Bronchus fibroblast of lung (primary cell): ENCODE data around the genes HS6ST1, POTEF and POTEI.

- RAMPAGE, long total RNA: no peak
Measured at GRCh38 chr2:127847158-127847605, 10.8 kb downstream of the POLR2D start.

GRCh38 chr2:127859705-127860093, 1.7 kb upstream of the POLR2D start:
- RAMPAGE, long total RNA: no peak

GRCh38 chr2:127893393-127894019, 7.8 kb upstream of the AMMECR1L start:
- RAMPAGE, long total RNA: no peak

- RAMPAGE, long total RNA: no peak
Measured at GRCh38 chr2:127953153-127954323, 67.8 kb upstream of the AMMECR1L start.

- RAMPAGE, long total RNA: no peak
Measured at GRCh38 chr2:127985675-127986232, 42.1 kb downstream of the SAP130 start.

DNA sequence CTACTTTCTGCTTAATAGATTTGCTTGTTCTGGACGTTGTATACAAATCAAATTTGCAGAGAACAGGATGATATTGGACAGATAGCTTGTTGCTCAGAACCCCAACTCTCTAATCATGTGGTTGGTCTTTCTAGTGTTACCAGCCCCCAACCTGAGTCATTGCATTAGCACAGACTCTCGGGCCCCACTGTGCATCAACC, 55.7 kb downstream of the UGGT1 start:
- RAMPAGE, long total RNA: no peak

DNA sequence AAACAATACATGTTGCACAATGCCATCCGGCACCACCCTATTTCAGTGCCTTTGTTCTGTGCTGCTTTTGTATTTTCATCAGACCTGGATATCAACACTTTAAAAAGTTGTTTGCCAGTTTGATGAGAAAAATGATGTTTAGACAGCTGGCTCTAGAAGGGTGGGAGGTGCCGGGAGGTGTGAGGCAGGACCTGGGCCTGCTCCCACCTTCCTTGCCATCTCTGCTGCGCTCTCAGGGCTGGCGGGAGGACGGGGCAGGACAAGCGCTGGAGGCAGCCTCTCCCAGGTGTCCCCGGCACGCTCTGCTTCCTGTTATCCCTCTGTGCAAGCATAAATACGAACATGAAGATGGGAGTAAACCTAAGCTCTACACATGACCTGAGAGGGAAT, 103.7 kb downstream of the HS6ST1 start:
- RAMPAGE, long total RNA: no peak

GRCh38 chr2:128318694-128319212, at the start of gene HS6ST1:
HS6ST1 (minus strand) TSS chr2:128318868.
- RAMPAGE, long total RNA: no peak

DNA sequence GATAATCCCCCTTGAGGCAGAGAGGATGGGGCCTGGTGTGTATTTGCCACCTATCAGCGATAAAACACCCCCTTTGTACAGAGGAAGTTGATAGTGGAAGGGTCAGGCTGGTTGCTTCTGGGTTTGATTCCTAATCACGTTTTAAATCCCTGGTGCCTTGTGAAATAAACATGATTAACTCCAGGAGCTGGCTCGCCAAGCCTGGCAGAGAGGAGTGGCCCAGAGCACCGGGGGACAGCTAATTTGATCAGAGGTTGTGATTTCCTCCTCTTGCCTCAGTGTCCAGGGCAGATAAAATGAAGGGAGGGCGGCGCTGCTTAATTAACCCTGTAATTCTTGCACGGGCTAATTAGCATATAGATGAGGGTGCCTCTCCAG, 106.1 kb upstream of the HS6ST1 start:
- RAMPAGE, long total RNA: no peak

DNA sequence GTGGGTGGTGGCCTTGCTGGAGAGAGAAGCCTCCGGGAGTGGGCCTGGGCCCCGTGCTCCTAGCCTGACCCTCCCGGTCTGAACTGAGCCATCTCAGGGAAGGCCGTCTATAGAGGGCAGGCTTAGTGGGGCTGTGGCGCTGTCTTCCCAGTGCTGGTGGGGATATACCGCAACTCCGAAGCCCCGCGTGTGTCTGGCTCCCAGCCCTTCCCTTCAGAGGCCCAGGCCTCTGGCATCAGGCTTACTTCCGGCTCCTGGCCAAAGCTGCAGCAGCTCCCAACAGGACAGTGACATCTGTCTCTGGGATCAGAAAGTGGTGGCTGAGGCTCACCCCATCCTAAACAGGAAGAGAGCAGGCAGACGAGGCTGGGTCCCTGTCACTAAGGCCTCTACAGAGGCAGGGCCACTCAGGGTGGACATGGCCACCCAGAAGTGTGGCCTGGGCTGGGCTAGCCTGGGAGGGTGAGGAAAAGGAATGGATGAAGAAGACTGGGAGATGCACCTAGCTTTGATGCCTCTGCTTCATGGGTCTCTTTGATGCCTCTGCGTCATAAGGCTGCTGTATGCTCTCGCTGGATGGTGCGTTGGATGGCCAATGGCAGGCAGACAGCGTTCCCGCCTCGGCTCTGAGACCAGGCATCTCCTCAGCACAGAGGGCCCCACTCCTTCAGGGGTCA, 131.2 kb upstream of the HS6ST1 start:
- RAMPAGE, long total RNA: no peak

GRCh38 chr2:128522824-128523245, 204.2 kb upstream of the HS6ST1 start:
- RAMPAGE, long total RNA: no peak

GRCh38 chr2:129827222-129828143, 152.0 kb upstream of the RAB6C start:
- RAMPAGE, long total RNA: no peak

- RAMPAGE, long total RNA: no peak
Measured at GRCh38 chr2:130129060-130129522, at the start of gene POTEF. POTEF (minus strand) TSS chr2:130129222.

DNA sequence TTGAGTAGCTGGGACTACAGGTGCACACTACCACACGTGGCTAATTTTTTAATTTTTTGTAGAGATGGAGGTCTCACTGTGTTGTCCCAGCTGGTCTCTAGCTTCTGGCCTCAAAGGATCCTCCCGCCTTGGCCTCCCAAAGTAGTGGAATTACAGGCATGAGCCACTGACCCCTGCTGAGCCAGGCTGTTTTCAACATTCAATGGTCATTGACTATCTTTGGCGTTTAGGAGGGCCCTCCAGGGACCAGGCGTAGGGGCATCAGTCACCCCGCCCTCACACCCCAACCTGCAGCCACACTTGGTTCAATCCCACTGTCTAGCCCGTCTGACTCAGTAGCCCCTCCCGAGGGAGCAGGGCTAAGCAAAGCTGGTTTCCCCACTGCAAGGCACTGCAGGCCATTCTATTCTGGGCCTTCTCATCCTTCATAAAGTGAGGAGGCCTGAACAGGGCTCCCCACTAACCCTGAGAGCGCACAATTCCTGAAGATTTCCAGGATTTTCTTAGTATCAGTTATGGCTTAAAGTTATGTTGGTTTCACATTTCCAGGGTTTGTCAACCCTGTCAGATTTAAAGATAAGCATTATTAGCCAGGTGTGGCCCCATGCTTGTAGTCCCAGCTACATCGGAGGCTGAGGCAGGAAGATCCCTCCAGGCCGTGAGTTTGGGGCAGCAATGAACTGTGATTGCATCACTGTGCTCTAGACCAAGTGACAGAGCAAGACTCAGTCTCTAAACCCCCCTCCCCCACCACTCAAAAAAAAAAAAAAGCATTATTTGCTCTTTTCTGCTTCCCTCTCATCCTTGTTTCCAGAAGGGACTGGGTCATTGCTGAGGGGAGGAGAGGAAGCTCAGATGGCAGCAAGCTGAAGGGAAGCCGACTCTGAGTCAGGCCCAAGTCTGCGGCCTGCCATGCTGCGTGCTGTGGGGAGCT, 5.5 kb downstream of the MZT2B start:
- RAMPAGE, long total RNA: no peak

DNA sequence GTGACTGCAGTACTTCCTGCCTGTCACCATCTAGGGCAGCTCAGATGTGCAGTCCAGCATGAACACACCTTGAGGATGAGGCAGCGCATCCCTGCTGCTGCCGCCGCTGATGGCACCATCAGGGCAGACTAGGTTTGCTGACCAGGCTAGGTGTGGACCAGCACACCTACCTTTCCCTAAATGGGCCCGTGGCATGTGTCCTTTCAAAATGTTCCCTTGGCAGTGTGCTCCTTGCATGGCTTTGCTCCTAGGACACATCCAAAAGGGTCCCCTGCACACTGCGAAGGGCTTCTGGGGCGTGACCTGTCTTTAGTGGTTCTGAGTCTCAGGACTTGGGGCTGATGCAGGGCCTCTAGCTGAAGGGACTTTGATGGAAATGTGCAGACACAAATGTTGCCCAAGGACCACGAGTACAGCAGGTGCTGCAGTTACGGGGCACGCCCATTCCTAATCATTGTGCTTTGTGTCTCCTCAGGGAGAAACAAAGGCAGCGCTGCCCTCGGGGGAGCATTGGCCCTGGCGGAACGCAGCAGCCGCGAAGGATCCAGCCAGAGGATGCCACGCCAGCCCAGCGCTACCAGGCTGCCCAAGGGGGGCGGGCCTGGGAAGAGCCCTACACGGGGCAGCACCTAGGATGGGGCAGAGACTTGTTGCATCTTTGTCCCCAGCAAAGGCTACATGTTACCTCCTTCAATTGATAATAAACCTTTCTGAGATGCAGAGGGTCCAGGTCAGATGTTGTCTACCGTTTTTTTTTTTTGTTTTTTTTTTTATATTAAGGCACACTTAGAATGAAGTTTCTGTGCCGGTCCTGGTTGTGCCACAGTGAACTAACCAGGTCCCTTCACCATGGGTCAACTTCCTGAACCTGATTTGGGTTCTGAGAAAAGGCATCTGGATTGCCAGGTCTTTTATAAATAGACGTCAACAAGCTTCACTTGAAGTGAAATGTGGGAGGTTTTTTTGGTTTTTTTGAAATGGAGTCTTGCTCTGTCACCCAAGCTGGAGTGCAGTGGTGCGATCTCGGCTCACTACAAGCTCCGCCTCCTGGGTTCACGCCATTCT, 7.9 kb downstream of the TUBA3E start:
- RAMPAGE, long total RNA: no peak

DNA sequence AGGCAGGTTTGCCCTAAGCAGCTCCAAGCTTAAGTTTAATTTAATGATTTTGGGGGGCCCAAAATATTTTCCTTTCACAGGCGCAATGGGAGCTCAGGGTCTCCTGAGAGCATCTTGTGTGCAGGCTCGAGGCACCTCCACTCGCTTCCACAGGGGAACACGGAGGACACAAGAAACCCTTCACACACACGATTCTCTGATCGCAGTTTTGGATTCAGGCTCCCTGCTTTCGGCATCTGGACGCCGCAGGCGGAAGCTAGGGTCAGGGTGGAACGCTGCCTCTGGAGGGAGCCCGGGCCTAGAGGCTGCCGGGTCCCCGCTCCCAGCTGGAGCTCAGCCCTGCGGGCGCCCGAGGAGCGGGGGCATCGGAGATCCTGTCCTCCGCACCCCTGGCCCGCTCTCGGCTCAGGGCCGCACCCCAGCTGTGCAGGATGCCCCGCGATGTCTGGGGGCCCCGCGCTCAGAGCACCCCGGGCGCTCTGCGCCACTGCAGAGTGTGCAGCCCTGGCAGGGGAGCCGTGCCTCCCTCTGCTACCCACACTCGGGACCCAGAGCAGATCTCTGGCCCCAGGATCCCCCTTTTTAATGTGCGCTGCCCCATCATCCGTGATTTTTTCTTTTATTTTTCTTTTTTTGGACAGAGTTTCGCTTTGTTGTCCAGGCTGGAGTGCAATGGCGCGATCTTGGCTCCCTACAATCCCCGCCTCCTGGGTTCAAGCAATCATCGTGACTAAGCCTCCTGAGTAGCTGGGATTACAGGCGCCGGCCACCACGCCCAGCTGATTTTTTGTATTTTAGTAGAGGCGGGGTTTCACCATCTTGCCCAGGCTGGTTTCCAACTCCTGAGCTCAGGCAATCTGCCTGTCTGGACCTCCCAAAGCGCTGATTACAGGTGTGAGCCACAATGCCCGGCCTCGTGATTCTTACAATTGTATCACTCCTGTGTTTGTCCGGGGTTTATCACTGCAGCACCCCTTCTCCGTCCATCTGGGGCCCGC, 54.8 kb upstream of the TUBA3E start:
- RAMPAGE, long total RNA: no peak

- RAMPAGE, long total RNA: no peak
Measured at GRCh38 chr2:130351444-130352074, 4.3 kb upstream of the PTPN18 start.

DNA sequence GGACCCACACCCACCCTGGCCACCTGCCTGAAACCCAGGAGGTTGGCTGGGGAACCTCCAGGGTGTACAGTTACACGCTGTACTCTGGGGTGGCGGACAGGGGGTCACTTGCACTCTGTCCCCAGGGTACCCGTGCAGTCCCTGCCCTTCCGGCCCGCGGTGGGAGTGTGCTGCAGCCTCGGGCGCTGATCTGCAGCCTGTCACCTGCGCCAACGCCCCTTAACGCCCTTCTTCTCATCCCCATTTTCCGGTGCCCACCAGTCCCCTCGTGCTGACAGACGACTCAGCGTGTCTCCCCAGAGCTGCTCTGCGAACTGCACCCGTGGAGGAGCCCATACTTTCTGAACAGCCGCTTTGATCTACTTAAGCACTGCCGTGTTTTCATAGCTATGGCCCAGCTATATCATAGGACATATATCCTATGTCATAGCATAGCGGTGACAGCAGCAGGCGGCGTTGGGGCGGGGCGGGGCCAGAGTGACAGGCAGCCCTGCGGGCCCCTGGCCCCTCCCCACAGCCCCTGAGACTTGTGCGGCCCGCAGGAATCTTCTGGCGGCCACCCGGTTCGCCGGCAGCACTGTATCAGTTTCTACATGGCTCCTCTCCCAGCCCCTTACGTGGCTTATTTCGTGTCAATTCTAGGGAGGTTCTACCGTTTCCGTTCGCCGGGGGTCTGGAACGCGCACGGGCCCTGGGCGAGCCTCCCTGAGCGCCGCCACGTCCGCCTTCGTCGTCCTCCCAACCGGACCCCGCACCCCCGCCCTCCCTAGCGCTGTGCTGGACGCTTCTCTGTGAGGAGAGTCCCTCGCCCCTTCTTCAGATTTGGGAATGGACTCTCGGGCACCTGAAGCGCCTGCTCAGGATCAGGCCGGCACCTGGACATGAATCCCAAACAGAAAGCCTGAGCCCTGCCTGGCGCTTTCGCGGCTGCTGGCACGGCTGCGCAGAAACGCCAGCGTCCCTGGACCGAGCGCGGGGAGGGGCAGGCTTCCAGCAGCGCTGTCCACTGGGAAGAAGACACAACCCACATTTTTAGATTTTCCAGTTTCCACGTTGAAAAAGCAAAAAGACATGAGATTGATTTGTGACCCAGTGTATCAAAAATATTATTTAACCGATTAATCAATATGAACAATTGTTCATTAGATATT, 35.4 kb downstream of the PTPN18 start:
- RAMPAGE, long total RNA: no peak

DNA sequence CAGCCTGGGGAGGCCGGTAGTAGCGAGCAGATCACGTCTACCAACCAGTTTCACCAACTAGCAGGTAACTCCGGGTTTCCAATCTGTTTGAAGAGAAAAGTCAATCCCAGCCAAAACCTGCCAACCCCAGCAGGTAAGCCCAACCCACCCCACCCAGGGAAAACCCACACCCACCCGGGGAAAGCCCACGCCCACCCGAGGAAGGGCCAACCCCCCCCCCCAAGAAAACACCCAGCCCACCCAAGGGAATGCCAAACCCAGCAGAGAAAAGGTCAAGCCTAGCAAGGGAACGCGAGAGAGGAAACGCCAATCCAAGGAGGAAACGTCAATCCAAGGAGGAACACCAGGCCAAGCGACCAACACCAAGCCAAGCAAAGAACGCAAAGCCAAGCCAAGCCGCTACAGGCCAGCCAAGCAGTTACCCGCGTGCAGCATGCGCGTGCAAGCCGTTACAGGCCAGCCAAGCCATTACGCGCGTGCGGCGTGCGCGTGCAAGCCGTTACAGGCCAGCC, at the start of gene POTEI:
TSS of gene POTEI (minus strand) at position 83 of the 512 bp plus-strand sequence.
- RAMPAGE, long total RNA: no peak

- RAMPAGE, long total RNA: no peak
Measured at GRCh38 chr2:130967037-130967253, 126.3 kb downstream of the FAM168B start.